Right cardiac atrium (tissue), 1 donor: ENCODE results near the genes MOCS3 and KCNG1.

DNA sequence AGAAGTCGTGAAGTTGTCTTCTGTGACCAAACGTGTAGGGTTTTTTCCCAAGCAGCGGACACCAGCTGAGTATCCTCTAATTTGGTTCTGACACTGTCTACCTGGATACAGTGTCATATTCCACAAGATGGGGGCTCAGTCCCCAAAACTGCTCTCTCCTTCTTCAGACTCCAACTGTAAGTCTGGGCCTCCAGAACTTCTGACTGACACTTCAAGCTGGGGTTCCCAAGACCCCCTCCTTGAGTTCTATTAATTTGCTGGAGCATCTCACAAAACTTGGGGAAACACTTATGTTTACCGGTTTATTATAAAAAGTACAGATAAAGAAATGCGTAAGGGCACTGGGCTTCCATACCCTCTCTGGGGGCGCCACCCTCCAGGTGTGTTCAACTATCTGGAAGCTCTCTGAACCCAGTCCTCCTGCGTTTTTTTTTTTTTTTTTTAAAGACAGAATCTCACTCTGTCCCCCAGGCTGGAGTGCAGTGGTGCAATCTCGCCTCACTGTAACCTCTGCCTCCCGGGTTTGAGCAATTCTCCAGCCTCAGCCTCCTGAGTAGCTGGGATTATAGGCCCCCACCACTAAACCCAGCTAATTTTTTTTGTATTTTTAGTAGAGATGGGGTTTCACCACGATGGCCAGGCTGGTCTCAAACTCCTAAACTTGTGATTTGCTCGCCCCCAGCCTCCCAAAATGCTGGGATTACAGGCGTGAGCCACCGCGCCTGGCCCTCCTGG, 8.9 kb downstream of the ADNP start:
- PRO-cap, result no peak

DNA sequence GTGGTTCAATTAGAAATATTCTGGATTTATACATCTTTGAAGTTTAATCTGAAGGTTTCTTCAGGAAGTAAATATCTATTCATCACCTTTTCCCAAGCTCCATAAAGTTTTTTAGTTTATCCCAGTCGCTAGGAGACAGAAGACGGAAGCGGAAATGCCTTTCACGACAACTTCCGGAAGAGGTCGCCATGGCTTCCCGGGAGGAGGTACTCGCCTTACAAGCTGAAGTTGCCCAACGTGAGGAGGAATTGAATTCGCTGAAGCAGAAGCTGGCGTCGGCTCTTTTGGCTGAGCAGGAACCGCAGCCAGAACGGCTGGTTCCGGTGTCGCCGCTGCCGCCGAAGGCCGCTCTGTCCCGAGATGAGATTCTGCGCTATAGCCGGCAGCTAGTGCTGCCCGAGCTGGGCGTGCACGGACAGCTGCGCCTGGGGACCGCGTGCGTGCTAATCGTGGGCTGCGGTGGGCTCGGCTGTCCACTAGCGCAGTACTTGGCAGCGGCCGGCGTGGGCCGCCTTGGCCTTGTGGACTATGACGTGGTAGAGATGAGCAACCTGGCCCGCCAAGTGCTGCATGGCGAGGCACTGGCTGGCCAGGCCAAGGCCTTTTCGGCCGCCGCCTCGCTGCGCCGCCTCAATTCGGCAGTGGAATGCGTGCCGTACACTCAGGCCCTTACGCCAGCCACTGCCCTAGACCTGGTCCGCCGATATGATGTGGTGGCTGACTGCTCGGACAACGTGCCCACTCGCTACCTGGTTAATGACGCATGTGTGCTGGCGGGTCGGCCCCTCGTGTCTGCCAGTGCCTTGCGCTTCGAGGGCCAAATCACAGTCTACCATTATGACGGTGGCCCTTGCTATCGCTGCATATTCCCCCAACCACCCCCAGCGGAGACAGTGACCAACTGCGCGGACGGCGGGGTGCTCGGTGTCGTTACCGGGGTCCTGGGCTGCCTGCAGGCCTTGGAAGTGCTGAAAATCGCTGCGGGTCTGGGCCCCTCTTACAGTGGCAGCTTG, at the start of gene MOCS3:
Gene MOCS3 (plus strand): TSS at position 164 of the 1,013 bp plus-strand sequence.
- PRO-cap, result bidirectional peak, plus-strand start at position 179 of the sequence, minus-strand start outside the sequence

- PRO-cap, result no peak
Measured at GRCh38 chr20:50982539-50982711, 23.8 kb downstream of the MOCS3 start.

GRCh38 chr20:51022620-51023536, at the start of gene KCNG1:
TSS of gene KCNG1 (minus strand) at chr20:51023107.
- PRO-cap, result bidirectional peak, plus-strand start at chr20:51023358, minus-strand start at chr20:51023101

DNA sequence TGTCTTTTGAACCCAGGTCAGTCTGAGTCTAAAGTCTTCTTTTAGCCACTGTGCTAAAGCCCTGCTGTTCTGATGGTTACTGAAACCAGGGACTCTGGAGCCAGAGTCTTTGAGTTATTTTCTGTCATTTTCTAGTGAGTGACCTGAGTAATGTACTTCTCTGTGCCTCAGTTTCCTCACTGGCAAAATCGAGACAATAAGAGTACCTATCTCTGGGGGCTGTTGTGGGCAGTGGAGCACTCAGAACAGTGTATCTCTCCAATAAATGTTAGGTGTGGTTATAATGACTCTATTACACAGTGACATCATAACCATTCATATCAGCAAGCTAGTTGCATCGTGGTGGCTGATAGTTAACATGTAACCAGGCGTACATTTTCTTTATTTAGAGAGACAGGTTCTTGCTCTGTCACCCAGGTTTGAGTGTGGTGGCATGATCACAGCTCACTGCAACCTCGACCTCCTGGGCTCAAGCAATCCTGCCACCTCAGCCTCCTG, 74.7 kb upstream of the KCNG1 start:
- PRO-cap, result no peak

DNA sequence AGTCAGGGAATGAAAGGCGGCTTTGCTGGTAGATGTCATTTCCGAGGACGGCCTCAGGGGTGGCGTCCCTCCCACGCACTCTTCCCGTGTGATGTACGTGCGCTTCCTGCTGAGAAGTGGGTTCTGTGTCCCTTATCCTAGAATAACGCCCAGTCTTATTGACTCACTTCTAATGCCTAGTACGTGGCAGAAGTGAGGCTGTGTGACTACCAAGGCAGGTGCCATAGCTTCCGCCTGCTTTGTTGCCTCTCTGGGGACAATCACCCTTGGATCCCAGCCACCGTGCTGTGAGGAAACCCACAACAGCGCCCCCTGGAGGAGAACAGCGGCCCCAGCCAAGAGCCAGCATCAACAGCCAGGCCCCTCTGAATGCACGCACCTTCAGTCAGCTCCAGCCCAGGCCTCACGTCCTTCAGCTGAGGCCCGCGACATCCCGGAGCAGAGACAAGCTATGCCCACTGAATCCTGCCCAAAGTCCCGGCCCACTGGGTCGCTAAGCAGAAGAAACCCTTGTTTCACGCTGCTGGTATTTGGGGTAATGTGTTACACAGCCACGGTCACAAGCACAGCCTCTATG, 224.3 kb downstream of the NFATC2 start:
- PRO-cap, result no peak

DNA sequence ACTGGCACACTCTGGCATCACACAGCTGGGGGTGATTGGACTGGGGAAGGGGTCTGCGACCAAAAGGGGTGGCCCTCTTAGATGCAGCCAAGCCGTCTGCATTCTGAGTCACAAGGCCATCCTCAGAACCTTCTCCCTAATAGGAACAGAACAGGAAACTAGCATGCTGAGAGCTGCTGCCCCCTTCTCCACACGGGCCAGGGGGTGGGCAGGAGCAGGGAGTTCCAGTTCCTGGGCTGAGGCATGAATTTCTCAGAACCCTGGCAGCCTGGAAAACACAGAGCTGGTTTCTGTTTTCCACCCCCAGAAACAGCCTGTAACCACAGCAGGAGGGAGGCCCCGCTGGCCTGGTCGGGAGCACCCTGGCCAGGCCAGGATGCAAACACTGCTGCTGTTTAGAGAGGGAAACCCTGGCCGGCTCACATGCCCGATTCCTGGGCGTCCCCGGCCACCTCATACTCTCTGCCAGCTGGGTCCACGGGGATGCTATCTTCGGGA, 130.2 kb downstream of the NFATC2 start:
- PRO-cap, result no peak

- PRO-cap, result no peak
Measured at GRCh38 chr20:51413658-51414380, 128.7 kb downstream of the NFATC2 start.

GRCh38 chr20:51423661-51424560, 118.6 kb downstream of the NFATC2 start:
- PRO-cap, result no peak

GRCh38 chr20:51594720-51595453, 52.4 kb upstream of the NFATC2 start:
- PRO-cap, result no peak

DNA sequence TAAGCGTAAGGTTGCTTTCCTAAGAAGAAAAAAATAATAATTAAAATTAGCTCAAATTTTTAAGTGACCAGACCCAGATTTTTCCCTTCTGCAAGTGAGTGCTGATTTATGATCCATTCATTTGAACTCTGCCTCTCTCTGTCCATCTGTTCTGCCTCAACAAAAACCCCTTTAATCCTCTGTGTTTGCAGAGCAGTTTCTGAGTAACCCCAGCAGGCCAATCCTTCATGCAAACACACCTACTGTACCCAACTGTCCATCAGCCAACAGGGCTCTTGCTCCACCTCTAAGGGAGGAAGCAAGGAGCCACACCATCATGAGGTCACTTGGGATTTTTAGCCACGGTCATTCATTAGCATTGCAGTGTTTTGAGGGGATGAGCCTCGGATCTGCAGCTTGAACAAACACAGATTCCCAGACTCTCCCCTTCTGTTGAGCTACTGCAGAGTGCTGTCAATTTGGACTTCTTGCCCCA, 66.8 kb downstream of the ATP9A start:
- PRO-cap, result no peak

GRCh38 chr20:52049096-52049657, 142.4 kb downstream of the ZFP64 start:
- PRO-cap, result no peak

- PRO-cap, result no peak
Measured at GRCh38 chr20:52859281-52859880, 112.8 kb upstream of the TSHZ2 start.

- PRO-cap, result no peak
Measured at GRCh38 chr20:52975889-52976127, 3.6 kb downstream of the TSHZ2 start.

DNA sequence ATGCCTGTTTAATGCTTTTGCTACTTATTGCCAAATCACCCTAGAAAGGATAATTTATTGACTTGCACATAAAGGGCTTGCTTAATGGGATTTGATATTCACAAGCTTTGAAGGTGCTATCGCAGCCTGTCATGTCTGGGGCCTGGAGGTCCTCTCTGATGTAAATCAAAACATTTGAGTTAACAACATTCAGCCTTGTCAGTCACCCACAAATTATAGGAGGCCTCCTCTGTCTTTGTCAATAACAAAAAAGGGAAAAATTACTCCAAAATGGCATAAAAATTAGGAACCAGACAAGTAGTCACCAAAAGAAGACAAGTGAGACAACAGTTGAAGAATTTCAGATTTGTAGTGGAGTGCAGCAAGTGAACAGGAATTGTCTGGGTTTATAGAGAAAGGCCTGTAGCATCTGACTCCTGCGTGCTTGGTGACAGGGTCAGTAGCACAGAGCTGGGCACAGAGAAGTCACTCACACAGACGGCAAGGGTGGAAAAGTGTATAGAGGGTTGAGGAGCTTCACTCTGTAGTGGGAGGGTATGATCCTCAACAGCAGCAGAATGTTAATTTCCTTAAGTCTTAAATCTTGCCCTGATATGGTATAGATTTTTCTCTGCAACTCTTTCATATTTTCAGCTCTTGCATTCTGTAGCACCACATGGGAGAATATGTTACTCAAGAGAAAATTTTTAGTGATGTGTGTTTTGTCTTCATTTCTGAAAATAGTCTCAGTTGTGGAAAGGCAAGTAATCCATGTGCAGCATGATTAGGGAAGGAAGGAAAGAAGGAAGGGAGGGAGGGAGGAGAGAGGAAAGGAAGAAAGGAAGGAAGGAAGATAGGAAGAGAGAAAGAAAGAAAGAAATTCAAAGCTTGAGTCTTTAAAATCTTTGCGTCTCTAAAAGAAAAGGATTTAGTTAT, 59.2 kb downstream of the TSHZ2 start:
- PRO-cap, result no peak

DNA sequence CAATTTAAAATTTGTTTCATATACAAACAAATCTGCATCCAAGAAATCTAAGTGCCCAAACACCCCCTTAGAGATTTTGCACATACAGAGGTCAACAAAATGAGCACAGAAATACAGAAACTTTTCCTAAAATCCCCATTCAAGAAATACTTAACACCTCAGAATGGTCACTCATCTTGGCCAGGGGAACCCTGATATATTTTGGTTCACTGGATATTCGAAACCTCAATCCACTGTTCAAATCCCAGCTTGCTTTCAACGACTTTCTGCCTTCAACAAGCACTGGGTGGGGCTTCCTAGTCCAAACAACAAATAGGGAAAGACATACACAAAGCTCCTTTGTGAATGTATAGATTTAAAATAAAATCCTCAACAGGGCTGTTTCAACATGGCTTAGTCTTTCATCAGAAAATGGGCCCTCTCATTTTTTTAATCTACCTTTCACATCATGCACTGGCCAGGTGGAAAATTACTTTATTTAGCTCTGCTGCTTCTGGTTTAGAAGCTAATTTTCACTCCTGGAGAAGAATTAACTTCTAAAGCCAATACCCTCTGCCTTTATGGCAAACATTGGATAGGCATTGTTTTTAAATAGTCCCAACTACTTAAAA, 9.9 kb downstream of the ZNF217 start:
- PRO-cap, result no peak

DNA sequence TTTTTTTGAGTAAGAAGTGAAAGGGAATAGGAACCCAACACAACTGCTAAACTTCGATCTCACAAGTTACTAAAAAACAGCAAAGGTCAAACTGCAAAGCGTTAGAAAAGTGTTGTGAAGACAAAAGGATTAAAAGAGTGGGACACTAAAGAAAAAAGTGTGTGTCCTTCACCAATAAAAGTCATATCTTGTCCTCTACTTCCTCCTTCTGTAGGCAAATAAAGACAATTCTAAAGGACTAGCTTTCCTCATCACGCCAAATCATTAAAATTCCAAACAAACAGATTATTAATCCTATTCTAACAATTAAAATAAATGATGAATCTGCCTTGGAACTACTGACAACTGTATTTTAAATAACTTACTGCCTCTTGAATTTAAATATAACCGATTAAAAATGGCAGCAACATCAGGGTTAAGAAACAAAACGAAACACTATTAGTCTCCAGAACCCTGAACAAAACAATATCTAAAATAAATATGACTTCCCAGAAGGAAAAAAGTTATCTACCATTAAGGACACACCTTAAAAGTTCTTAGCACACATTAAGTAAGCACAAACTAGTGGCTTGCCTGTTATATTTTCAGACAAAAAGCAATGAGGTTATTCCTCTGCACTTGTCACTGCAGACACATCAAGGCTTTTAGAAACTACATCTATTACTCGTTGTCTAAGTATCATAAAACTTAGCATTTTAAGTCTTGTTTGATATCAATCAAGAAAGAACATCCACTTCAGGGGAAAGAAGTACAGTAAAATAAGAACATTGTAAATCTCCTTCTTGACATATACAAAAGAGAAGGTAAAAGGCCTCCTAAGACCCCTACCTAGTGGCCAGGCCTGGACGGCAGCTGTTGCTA, 2.3 kb downstream of the ZNF217 start:
- PRO-cap, result no peak

DNA sequence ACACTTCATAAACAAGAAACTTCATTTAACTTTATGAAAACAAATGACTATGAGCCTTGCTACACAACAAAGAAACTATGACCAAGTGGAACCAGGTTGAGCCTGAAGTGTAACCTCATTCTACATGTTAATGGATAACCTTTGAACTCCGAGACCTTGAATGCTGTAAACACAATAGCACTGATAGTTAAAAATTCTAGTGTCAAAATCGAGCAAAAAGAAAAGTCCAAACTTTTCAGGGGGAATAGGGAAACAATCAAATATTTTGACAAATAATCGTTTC, 2.1 kb upstream of the ZNF217 start:
- PRO-cap, result no peak

DNA sequence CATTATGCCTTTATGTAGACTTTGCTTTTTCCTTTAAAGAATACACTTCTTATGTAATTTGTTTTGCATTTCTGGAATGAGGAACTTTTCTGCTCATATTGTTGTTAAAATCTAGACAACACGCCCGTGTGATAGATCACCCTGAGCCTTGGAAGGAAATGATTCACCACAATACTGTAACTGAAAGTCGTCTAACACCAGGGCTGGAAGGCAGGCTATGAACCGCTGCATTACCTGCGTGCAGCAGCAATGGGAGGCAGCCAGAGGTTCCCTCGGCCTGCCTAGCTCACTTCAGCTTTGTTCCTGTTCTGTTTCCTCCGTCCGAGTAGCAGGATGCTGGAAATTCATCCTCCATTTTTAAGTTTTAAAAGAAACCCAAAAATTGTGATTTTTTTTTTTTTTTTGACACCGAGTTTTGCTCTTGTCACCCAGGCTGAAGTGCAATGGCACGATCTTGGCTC, 49.5 kb upstream of the ZNF217 start:
- PRO-cap, result no peak

GRCh38 chr20:53777917-53778455, 184.3 kb upstream of the ZNF217 start:
- PRO-cap, result no peak